Left lung (tissue), 1 donor: ENCODE results near the genes OR11H1 and TUBA8.

GRCh38 chr22:15527962-15528322 lies at the start of gene OR11H1:
Gene OR11H1 (plus strand): TSS chr22:15528192.
- PRO-cap: no peak

DNA sequence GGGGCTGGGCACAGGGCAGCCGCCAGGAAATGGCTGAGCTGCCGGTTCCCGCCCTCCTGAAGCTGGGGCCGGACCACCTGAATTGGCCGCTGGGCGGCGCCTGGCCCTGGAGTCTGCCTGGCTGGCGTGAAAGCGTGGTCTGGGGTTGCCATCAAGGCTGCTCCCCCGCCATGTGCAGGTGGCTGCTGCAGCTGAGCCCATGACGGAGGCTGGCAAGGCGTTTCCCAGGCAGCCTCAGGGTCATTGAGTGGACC lies 85.8 kb downstream of the POTEH start:
- PRO-cap: no peak

GRCh38 chr22:16599505-16600009 lies 6.9 kb upstream of the CCT8L2 start:
- PRO-cap: no peak

GRCh38 chr22:16717945-16718311 lies 107.3 kb downstream of the XKR3 start:
- PRO-cap: no peak

DNA sequence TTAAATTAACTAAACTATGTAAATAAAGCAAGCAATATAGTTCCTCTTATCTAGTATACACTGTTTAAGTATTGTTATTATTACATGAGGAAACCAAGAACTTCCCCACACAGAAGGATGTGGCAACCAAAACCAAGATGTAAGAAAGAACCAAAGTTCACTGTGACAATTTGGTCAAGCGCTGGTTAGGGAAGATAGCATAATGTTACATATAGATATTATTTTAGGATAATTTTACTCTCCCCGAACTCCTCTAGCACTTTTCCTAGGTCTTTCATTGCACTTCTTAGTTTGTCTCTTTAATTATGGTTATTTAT lies 103.2 kb downstream of the XKR3 start:
- PRO-cap: no peak

- PRO-cap: no peak
These were observed 7.5 kb downstream of the IL17RA start for GRCh38 chr22:17092411-17092631.

GRCh38 chr22:17100189-17100825 lies 15.5 kb downstream of the IL17RA start:
- PRO-cap: no peak

- PRO-cap: bidirectional peak, plus-strand start at chr22:17159373, minus-strand start at chr22:17159260
These were observed 142 bp upstream of the HDHD5 start for GRCh38 chr22:17159306-17159531.

GRCh38 chr22:17370454-17371598 lies 1.6 kb downstream of the CECR2 start:
- PRO-cap: no peak

- PRO-cap: no peak
These were observed 4.6 kb upstream of the ATP6V1E1 start for GRCh38 chr22:17632946-17633811.

DNA sequence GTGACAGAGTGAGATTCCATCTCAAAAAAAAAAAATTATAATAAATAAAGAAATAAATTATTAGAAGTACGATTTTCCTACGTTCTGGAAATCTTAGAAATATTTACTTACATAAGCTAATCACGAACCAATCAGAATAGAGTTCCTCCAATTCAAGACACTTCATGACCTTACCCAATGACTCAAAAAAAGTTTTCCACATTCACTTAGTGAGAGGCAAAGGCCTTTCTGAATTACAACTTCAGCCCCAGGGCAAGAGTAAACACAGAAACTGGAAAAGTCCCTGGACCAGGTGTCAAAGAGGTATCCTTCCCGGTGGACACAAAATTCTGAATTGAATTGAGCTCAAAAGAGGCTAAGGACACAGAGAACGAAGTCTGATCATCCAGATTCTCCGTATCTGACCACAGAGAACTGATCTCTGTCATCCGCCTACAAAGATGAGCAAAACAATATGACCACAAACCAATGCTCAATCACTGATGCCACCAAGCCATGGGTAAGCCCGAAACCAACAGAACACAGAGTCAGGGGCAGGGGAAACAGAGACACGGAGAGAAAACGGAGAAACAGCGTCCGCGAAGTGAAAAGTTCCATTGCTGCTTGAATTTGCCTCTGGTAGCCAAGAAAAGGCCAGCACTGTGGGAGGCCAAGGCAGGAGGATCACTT lies 6.9 kb downstream of the BID start:
- PRO-cap: no peak

DNA sequence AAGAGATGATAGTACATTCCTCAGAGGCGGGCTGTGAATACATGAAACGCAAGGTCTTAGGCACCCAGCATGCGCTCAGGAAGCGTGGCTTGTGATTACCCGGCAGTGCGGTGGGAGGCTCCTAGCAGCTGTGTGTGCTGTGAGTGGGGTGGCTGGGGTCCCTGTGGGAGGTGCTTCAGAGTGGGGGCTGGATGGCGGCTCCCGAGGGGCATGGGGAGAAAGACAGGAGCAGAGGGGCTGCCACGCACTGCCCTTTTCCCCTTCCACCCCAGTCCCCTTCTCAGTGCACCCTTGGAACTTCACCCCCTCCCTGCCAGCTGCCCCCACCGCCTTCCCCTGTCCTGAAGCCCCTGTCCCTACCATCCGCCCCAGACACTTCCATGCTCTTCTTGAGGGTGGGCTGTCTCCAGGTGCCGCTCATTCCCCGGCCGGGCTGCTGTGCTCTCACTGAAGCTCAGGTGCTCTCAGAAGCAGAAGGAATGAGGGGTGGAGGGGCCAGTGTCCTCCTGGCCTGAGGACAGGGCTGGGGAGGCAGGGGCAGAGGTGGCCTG lies 6.3 kb upstream of the BID start:
- PRO-cap: no peak

DNA sequence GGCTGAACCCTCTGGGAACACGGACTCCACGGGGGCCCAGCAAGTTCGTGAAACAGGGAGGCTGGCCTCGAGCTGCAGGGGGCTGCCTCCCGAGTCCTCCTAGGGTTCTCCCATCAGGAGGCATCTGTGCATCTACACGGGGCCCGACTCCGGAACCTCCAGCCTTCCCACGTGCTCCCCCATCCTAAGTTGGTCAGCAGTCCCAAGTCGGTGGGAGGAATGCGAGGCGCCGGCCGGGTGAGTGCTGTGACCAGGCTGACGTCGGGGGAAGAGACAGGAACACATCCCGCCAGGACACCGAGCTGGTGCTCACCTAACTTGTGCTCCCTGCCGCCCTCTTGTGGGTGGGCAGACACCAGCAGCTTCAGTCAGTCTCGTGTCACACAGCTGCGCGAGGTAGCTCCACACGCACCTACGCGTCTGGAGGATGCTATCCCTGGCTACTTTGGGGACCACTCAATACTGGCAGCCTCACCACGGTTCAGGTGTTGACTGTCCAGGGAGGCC lies 10.8 kb upstream of the BID start:
- PRO-cap: no peak

DNA sequence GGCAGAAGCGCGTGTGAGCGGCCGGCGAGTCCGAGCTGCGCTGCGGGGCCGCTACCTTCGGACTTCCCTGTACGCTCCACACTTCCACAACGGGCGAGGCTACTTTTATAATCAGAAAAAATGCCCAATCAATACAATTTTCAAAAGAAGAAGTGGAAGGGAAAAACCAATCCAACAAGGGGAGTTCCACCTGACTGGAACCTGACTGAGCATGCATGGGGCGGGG lies 21.3 kb upstream of the BID start:
- PRO-cap: no peak

GRCh38 chr22:17795904-17796732 lies 21.8 kb upstream of the BID start:
- PRO-cap: no peak

- PRO-cap: no peak
These were observed 57.2 kb upstream of the BID start for GRCh38 chr22:17831179-17832238.

DNA sequence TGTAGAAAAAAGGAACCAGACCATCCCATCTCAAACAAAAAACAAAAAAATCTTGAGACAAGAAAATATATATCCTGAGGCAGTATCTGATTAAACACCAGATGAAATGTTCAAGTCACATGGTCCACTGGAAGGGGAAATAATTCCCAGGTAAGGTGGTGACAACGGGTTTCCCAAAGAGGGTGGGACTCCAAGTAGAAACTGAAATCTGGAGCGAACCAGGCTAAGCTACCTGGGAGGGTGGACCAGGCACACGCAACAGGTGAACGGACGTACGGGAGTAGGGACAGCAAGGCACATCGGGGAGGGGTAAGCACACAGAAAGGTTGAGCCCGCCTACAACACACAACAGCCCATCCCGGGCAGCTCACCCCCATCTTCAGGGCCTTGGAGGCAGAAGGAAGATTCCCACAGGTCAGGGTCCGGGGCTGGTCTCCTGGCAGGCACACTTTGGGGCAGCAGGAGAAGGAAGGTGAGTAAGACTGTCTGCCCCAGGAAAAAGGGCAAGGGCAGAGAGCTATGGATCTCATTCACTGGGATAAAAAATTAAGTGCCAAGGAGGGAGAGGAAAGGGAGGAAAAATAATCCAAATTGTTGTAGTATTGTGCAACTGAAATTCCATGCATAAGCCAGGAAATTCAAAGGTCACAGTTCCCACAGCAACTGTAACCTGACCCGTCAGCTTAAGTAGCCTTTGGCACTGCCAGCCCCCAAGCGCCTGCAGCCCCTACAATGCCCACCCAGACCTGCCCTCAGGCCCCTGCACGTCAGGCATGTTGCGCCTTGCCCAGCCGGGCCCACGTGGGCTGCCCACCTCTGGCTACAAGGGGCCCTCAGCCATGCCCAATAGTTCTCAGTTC lies 51.9 kb downstream of the MICAL3 start:
- PRO-cap: no peak

GRCh38 chr22:18057480-18058104 lies 20.2 kb upstream of the PEX26 start:
- PRO-cap: no peak

- PRO-cap: no peak
These were observed at the start of gene TUBA8 for GRCh38 chr22:18110021-18111260. Gene TUBA8 (plus strand): TSS chr22:18110809.

DNA sequence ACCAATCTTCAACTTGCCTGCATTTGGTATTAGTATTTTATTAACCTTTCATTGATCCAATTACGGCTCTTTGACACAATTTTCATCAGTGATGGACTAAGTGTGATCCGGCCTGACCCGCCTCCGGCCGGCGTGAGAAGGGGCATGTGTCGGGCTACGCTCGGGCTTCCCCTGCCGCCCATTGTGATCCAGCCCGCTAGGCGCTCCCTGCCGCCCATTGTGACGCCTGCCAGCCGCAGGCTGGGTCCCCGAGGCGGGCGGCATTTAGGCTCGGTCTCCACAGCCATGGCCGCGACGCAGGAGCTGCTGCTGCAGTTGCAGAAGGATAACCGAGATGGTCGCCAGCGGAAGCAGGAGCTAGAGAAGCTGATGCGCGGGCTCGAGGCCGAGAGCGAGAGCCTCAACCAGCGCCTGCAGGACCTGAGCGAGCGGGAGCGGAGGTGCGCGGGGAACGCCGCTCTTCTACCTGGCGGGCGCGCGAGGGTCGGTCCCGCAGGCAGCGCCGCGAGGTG lies 291 bp downstream of the TMEM191B start:
- PRO-cap: no peak